Cardiac fibroblast (primary cell): ENCODE data around the genes HBA1, CHTF18, GNG13 and LMF1.

- RRBS, result 2% methylated on average over 24 of the region's 51 CpGs
These were observed 773 bp downstream of the RHBDF1 start for GRCh38 chr16:71368-72347.

DNA sequence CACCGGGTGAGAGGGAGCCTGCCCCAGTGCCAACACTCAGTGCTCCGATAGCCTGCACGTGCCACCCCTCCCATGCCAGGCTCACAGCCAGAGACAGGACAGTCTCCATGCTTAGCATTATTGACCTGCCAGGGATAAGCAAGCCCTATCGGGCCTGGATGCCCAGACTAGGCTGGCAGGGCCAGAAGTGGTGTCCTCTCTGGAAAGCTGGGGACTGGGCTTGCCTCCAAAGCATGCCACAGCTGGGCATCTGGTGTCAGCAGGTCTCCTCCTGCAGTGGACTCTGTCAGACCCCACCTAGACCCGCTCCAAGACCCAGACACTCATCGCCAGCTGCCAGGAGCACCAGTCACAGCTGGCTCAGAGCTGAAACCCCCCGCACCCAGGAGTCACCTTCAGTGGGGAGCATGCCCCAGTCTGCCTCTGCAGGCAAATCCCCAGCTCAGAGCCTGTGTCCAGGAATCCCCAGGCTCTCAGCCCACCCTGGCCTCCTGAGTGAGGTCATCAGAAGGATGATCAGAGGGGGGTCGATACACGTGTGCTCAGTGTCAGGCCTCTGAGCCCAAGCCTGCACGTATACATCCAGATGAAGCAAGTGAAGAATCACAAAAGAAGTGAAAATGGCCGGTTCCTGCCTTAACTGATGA is 1.8 kb upstream of the RHBDF1 start:
- RRBS, result no CpG with 5 or more reads among the region's 11 CpGs

DNA sequence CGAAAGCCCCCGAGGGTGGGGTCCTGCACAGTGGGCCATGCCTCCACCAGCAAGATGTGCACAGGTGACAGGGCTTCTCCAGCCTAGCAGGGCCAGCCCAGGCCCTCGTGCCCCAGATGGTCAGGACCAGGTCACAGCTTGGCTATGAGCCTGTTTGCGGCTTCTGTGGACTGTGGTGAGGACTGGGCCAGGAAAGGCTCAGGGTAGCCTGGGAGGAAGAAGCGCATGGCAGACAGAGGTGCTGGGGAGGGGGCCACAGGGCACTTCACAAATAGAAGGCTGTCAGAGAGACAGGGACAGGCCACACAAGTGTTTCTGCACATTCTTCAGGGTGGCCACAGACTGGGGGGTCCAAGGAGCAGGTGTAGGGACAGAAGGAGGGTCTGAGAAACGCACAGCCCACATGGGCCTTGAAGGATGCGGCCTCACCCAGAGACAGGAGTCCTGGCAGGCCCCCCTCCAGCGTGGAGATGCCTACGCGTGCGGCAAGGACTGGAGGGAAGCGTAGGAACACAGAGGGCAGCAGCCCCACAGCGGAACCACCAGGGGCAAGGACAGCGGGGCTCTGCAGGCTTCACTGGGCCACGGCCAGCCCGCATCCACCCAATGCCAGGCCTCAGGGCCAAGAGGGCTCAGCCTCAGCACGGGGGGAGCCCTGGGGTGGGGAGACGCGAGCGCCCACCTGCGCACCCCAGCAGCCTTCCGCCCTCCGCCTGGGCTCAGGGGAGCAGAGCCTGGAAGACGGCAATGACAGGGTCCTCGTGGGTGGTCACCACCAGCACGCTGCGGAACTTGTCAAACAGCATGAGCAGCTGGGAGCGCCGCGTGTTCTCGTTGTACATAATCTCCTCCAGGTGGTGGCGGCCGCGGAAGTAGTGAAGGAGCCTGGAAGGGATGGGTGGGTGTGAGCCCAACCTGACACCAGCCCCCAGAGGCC is 8.2 kb downstream of the MPG start:
- RRBS, result no CpG with 5 or more reads among the region's 34 CpGs

GRCh38 chr16:96678-97089 is 18.7 kb downstream of the MPG start:
- RRBS, result no CpG with 5 or more reads among the region's 7 CpGs

DNA sequence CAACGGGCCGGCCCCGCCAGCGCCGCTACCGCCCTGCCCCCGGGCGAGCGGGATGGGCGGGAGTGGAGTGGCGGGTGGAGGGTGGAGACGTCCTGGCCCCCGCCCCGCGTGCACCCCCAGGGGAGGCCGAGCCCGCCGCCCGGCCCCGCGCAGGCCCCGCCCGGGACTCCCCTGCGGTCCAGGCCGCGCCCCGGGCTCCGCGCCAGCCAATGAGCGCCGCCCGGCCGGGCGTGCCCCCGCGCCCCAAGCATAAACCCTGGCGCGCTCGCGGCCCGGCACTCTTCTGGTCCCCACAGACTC is at the start of gene HBA1:
HBA1 (plus strand) TSS at position 278 of the 300 bp plus-strand sequence.
- RRBS, result no CpG with 5 or more reads among the region's 41 CpGs

GRCh38 chr16:381591-381781 is 292 bp downstream of the PGAP6 start:
- RRBS, result 1% methylated on average over 15 of the region's 27 CpGs

DNA sequence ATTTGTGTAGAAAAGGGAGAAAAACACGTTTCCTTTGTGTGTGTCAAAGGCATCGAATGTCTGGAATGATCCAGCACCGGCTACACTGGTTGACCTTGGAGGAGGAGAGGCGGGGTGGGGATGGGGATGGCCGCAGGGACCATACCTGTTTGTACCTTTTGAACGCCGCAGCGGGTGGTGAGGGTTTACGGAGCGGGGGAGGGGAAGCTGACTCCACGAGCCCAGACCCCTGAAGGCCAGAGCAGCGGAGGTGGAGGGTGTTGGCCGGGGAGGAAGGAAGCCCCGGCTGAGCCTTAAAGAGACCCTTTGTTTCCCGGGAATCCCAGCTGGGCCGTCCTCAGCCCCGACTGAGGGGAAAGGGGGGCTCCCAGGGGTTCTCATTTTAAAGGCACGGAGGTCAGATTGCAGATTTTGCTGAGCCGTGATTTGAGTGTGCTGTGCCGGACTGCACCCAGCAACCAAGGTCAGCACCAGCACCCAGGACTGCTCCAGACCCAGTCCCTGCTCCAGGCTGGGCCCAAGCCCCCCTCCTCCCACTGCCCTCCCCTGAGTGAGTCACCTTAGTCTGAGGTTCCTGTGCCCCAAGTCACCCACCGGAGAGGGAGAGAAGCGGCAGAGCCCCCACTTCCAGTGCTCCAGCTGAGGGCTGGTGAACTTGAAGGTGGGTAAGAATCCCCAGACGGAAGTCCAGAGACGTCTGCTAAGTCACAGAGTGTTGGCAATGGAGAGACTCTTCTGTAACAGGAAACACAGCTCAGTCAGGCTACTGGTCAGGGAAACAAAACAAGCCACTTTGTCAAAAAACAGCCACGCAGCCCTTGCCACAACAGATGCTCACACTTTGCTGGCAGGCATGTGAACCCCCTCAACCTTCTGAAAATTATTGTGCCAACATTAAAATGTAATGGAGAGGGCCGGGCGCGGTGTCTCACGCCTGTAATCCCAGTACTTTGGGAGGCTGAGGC is 2.2 kb upstream of the PGAP6 start:
- RRBS, result no CpG with 5 or more reads among the region's 29 CpGs

- RRBS, result 93% methylated on average over 9 of the region's 58 CpGs
These were observed 8.7 kb downstream of the DECR2 start for GRCh38 chr16:410118-411083.

DNA sequence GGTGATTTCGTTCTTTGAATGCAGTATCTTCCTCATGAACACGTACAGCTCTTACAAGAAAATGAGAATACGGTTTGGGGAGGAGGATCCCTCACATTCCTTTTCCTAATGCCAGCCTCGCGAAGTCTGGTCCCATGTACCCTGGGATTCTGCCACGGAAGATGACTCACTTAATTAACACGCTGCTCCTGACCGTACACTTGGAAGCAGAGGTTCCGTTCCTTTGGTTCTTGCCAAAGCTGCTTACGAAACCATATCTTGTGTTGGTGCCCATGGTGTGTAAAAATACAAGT is 1.2 kb upstream of the RAB11FIP3 start:
- RRBS, result no CpG with 5 or more reads among the region's 10 CpGs

DNA sequence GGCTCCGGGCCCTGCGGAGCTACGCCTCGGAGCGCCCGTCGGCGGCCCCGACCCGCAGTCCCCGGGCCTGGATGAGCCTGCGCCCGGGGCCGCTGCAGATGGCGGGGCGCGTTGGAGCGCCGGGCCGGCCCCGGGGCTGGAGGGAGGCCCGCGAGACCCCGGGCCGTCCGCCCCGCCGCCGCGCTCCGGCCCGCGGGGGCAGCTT is 555 bp downstream of the RAB11FIP3 start:
- RRBS, result 1% methylated on average over 21 of the region's 33 CpGs

DNA sequence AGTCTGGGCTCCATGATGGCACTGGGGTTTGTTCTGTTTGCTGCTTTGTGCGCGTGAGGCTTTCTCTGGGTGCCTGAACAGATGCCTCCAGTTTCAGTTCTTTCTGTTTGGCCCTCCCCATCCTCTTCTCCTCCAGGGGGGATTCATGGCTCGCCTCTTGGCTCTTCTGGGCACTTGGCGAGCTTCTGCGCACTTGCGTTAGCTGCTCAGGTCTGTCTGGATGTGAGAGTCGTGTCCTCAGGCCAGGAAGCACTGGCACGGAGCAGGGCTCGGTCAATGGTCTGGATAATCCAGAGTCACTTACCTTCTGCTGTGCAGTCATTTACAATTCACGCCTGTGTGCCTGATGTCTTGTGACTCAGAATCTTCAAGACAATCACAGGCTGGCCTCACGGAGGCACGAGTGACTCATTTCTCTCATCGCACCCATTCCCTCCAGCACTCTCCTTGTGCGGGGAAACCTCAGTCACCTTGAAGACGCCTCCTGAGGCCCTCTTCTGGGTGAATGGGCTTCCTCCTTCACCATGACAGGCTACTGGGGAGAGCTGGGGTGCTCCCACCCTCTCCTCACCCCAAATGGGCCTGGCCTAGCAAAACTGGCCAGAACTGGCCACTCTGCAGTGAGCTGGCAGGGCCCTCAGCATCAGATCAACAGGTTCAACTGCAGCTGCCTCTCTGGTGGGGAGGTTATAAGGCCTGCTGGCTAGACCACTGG is 2.0 kb upstream of the CAPN15 start:
- RRBS, result no CpG with 5 or more reads among the region's 15 CpGs

GRCh38 chr16:585105-586004 is 4.5 kb upstream of the RAB40C start:
- RRBS, result no CpG with 5 or more reads among the region's 23 CpGs

GRCh38 chr16:588469-589050 is 1.3 kb upstream of the RAB40C start:
- RRBS, result under 1% methylated on average over 13 of the region's 54 CpGs

DNA sequence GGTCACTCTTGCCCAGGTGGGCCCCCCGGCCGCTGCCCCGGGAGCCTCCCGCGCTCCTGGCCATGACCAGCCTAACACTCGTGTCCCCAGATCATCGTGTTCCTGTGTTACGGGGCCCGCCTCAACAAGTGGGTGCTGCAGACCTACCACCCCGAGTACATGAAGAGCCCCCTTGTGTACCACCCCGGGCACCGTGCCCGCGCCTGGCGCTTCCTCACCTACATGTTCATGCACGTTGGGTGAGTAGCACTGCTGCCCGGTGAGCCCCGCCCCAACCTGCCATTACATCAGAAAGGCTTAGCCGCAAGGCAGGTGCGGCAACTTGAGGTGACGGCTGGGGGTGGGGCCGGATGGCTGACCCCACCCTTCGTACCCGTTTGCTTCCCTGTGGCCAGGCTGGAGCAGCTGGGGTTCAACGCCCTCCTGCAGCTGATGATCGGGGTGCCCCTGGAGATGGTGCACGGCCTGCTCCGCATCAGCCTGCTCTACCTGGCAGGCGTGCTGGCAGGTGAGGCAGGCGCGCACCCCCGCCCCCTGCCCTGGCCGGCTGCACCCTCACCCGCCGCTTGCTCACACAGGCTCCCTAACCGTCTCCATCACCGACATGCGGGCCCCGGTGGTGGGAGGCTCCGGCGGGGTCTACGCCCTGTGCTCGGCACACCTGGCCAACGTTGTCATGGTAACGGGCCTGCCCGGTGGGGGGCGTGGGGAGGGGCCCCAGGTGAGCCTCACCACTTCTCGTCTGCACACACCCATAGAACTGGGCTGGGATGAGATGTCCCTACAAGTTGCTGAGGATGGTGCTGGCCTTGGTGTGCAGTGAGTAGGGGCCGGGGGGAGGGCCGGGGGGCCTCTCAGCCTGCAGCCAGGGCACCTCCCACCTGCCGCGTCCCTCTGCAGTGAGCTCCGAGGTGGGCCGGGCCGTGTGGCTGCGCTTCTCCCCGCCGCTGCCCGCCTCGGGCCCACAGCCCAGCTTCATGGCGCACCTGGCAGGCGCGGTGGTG is 1.7 kb downstream of the RHBDL1 start:
- RRBS, result 41% methylated on average over 27 of the region's 63 CpGs

DNA sequence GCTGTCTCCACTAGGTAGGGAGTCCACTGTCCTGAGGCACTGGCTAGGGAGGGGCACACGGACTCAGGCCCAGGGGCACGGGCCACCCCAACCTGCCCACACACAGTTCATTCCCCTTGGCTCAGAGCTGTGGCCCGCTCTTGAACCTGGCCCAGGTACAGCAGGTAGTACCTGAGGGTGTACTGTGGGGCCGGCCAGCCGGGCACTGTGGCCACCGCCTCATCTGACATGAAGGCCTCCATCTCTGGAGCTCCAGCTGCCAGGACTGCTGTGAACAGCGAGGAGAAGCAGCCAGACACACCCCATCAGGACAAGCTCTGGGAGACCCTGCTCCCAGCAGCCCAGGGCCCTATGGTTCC is 1.5 kb upstream of the STUB1 start:
- RRBS, result no CpG with 5 or more reads among the region's 7 CpGs

- RRBS, result no CpG with 5 or more reads among the region's 17 CpGs
These were observed 1.8 kb downstream of the JMJD8 start for GRCh38 chr16:682273-682792.

- RRBS, result 0% methylated on average over 11 of the region's 73 CpGs
These were observed at the start of gene CHTF18 for GRCh38 chr16:788507-789031. Gene CHTF18 (plus strand): TSS chr16:788620.

DNA sequence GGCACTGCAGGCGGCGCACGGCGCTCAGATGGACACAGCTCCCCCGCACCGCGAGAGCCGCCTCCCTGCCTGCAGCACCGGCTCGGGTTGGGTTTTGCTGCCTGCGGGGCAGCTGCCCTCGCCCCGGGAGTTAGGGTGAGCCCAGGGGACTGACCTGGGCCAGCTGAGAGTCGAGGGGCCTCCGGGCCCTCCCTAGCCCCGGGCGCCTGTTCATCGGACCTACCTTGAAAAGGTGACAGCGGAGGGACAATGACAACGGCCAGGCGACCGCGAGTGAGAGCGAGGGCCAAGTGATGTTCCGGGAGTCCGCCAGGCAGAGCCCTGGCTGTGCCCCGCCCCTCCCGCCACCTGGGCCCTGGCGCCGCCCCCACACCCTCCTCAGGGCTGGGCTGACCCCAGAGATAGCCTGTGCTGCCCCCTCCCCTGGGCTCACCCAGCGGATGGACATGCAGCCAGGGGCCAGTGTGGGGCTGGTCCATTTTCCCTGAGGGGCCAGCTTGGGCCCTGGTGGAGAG is at the start of gene GNG13:
GNG13 (minus strand) TSS at position 292 of the 515 bp plus-strand sequence.
- RRBS, result 1% methylated on average over 14 of the region's 31 CpGs

DNA sequence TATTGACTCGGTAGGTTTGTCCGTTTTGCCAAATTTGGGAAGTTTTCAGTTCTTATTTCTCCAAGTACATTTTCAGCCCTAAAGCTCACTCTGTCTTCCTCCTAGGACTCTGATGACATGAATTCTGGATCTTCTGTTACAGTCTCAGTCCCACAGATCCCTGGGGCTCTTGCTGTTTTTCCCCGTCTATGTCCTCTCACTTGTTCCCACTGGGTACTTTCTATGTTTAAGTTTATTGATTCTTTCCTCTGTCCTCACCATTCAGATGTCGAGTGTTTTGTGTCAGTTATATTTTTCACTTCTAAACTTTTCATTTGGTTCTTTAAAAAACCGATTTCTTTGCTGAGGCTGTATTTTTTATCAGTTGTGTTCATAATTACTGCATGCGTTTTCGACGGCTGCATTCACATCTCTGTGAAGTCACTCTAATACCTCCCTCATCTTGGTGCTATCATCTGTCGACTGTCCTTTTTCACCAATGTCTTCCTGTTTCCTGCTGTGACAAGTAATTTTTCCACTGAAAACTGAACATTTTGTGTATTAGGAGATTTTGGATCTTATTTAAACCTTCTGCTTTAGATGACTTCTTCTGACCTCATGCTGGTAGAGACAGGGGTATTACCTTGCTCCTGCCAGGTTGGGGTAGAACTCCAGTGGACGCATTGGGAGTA is 65.3 kb upstream of the GNG13 start:
- RRBS, result no CpG with 5 or more reads among the region's 10 CpGs

GRCh38 chr16:970377-971264 is at the start of gene LMF1:
Gene LMF1 (minus strand): TSS chr16:970984.
- RRBS, result 2% methylated on average over 42 of the region's 102 CpGs